Amniotic epithelial cell (primary cell): ENCODE measurements around the genes AGBL3, FAM180A and TRIM24.

DNA sequence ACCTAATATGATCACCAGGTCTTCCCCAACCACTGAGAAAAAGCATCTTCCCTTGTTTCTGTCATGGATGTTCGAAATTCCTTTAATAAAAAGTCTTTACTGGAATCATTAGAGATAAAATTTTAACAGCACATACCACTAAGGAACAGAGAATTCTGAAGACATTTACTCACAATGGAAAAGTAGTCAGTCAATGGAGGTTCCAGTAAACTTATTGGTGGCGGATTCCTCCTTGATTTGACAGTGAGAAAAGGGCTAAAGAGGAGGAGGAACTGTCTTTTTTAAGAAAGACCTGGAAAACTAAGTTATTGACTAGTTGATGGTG lies 46.0 kb downstream of the BPGM start:
- RRBS: no CpG with 5 or more reads among the region's 2 CpGs

DNA sequence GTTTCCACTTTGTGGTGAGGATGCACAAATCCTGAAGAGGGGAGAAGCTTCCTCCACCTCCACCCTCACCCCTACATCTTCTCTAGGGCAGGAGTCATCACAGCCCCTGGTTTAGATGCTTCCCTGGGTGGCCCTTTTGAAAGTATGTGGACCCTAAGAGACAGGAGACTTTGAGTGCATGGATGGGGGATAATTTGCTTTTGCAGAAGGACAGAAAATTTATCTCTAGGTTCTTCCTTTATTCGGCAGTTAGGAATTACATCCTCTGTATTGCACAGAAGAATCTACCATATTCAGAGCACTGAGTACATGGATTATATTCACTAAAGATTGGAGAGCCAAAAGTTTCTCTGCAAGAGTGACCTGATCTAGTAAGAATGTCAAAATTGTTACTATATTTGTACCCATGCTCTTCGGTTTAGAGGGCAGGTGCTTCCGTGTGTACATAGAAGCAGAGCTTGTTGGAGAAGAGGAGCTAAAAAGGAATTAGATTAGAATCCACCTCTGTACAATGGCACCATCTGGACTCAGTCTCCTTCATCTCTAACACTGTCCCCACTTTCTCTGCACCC lies 8.1 kb downstream of the CALD1 start:
- RRBS: no CpG with 5 or more reads among the region's 3 CpGs

GRCh38 chr7:134804330-134805060 lies 25.1 kb downstream of the CALD1 start:
- RRBS: no CpG with 5 or more reads among the region's 6 CpGs

DNA sequence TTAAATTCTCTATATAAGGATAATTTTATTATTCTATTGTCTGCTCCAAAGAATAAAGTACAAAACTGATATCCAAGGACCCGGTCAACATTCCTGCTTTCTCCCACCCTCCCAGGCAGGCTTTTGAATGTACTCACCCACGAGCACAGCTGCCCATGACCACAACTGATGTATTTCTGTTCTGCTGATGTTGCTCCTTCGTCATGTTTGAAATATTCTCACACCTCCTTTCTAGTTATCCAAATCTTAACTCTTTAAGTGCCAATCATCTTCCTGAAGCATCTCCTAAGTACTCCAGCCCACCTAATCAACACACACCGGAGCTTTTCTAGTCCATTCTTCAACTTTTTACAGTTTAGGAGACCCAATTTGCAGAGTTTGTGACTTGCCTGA lies 46.7 kb downstream of the CALD1 start:
- RRBS: no CpG with 5 or more reads among the region's 4 CpGs

DNA sequence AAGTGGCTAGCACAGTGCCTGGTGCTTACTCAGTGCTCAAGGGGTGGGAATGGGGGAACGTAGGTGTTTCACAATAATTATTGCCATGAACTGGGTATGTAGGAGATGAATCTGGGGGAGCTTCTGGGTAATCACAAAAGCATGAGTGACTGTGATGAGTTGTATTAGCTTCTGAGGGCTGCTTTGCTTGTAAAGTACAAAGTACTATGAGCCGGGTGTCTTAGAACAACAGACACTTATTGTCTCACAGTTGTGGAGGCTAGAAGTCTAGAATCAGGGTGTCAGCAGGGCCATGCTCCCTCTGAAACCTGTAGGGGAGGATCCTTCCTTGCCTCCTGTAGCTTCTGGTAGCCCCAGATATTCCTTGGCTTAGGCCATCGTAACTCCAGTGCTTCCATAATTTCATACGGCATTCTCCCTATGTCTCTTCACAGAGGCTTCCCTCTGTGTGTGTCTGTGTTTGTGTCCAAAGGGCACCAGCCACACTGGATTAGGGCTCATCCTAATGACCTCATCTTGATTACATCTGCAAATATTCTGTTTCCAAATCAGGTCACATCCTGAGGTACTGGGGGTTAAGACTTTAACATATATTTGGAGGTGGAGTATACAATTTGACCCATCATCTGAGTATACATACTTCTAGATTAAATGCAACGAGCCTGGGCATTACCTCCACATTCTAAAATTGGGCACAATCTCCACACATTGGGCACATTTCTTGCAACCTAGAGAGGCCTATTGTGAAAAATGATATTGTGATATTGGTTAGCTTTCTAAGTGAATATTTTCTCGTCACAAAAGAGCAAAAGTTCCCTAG lies 84.7 kb upstream of the AGBL3 start:
- RRBS: no CpG with 5 or more reads among the region's 6 CpGs

DNA sequence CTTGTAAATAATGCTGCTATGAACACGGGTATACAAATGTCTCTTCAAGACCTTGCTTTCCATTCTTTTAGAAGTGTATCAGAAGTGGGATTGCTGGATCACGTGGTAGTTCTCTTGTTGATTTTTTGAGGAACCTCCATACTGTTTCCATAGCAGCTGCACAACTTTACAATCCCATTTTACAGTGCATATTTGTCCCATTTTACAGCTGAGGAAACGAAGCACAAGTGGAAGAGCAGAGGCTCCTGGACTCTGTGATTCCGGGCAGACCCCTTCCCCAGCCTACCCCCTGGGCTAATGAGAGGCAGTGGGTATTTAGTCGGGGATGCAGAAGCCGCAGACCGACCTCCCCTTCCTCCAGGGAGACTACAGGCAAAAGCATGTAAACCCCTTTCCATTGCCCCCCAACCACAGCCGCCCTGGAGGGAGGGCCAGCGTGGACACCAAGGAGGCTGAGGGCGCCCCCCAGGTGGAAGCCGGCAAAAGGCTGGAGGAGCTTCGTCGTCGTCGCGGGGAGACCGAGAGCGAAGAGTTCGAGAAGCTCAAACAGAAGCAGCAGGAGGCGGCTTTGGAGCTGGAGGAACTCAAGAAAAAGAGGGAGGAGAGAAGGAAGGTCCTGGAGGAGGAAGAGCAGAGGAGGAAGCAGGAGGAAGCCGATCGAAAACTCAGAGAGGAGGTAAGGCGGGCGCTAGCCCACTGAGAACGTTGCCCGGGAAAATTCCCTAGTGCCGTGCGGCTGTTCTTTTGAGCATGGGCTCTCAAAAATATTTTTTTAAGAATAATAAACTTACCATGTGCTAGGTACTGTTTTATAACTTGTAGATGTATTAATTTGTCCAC lies 39.0 kb upstream of the AGBL3 start:
- RRBS: no CpG with 5 or more reads among the region's 28 CpGs

DNA sequence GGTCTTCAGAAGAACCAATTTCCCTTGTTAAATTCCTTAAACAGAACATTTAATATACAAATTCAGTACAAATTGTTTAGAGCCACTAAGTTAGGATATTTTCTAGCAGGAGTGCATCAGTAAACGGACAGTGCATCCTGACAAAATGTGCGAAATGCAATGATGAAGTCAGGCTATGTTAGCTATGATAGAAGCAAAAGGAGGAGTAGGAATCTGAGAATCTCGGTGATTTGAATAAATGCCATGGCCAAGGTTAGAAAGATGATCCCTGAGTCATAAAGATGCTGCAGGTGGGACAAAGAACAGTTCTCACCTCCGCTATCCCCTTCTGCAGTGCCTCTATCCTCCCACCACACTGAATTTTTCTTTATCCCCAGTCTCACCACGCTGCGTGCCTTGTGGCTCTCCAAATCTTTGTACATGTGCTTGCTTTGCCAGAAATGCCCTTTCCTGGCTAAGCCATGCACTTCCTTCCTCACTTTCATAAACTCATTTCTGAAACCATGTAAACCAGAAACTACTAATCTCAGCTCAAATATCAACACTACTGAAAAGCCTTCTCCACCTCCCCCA lies 31.8 kb upstream of the AGBL3 start:
- RRBS: no CpG with 5 or more reads among the region's 6 CpGs

DNA sequence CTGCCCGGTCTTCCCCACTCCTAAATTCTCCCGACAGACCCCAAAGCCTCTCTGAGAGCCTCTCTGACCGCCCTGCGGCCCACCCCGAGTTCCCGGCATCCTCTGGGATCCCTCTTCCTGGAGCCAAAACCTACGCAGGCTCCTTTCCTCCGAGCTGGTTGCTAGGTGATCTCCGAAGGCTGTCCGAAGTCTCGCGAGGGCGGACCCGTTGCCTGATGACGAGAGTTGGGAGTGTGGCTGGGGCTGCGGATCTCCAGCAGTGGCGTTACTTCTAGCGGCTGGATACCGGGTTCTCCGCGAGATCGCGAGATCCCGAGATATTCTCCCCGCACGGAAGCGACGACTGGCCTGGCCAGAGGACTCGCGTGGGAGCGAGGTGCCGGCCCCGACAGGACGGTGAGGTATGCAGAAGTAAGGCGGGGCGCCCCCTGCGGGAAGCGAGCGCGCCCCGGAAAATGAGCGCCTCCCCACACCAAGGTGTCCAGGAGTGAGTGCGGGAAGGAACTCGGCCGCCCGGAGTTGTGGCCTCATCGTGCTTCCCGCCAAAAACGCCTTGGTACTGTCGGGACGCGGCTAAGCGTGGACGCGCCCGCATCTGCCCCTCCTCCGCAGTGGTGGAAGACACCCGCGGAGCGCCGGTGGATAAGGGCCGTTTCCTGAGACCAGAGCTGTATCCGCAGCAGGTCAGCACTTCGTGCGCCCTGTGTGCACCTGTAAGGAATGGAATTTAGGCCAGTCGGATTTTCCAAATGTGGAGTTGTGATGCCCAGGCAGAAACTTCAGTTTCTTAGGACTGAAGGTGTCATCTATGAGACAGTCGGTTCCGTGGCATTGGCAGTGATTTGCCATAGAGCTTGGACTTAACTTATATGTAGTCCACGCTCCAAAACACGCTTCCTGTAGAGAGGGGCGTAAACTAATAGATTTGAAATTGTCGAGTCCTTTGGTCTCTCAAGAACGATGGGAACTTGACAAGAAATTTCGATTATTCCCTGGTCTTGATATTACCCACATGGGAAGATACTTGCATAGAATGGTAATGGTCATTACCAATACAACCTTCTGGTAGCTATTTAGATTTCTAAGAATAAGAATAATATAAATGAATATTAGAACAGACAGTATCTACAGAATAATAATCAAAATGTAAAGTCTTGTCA lies at the start of gene AGBL3:
TSS of gene AGBL3 (plus strand) at position 208 of the 1,160 bp plus-strand sequence.
- RRBS: 1% methylated on average over 24 of the region's 74 CpGs

- RRBS: no CpG with 5 or more reads among the region's 5 CpGs
Observed at GRCh38 chr7:135157252-135158018, 9.6 kb downstream of the TMEM140 start.

DNA sequence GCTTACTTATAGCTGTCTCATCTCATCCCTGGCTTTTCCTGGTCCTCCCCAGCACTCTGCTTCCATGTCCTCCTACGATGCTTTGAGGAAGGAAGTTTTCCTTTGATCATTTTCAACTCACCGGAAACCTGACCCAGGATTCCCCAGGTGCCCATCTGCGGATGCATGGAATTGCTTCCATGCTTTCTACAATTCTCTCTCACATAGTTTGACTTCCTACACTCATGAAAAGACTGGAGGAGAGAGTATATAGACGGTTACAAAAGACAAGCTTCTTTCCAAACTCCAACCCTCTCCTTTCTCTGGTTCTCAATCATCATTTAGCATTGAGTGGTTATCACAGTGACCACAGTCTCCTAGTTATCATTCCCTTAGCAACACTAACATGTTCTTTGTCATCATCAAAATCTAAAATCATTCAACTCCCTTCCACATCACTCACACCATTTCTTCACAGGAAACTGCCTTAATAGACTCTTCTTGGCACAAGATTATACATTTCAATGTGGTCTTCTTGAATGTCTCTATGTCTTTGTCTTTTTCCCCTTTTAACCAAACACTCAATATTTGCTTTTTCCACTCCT lies 126.4 kb downstream of the CNOT4 start:
- RRBS: no CpG with 5 or more reads among the region's 4 CpGs

DNA sequence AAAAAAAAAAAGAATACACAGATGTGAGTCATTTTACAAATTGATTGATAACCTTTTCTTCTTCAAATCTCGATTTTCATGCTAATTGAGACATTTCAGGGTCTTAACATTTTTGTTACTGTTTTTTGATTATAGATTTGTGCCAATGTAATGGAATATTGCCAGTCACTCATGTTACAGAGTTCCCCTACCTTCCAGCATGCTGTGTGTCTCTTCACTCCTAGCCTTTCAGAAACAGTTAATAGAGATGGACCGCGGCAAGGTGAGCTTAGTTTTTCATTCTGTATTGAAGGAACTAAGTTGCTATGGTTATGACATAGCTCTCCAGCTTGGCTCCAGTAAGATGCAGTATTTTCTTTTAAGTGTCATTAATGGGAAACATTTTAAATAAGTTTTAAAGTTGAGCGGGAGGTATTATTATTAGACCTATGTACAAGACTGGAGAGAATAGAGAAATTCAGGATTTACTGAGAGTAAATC lies 23.9 kb upstream of the STMP1 start:
- RRBS: no CpG with 5 or more reads among the region's 4 CpGs

GRCh38 chr7:135697661-135697911 lies 30.4 kb downstream of the SLC13A4 start:
- RRBS: no CpG with 5 or more reads among the region's 5 CpGs

- RRBS: no CpG with 5 or more reads among the region's 19 CpGs
Observed at GRCh38 chr7:135748342-135749203, at the start of gene FAM180A. FAM180A (minus strand) TSS chr7:135748813.

GRCh38 chr7:135927116-135927685 lies 50.0 kb downstream of the MTPN start:
- RRBS: no CpG with 5 or more reads among the region's 3 CpGs

- RRBS: 28% methylated on average over 3 of the region's 17 CpGs
Observed at GRCh38 chr7:137268278-137268851, 75.2 kb downstream of the PTN start.

DNA sequence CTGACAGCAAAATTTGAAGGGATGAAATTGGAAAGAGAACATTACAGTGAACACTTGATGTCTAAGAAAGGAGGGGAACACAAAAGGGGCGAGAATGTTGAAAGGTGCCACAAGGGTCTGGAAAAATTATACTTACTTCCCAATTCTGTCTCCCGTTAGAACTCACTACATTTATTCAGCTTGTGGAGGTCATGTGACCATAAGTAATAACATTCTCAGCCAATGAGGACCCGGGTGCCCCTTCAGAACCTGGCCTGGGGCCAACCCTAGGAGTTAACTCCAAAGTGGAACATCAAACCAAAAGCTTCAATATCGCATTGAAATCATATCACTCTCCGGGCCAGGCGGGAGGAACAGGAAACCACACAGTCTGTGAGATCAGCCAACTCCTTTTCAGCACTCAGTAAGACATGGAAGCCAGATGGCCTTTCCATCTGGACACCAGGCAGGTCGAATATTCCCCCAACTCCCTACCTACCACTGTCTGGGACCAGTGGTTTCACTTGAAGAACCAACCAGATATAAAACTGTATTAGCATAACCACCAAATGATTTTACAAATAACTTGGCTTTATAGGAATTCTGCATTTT lies 5.5 kb downstream of the CREB3L2 start:
- RRBS: no CpG with 5 or more reads among the region's 7 CpGs

DNA sequence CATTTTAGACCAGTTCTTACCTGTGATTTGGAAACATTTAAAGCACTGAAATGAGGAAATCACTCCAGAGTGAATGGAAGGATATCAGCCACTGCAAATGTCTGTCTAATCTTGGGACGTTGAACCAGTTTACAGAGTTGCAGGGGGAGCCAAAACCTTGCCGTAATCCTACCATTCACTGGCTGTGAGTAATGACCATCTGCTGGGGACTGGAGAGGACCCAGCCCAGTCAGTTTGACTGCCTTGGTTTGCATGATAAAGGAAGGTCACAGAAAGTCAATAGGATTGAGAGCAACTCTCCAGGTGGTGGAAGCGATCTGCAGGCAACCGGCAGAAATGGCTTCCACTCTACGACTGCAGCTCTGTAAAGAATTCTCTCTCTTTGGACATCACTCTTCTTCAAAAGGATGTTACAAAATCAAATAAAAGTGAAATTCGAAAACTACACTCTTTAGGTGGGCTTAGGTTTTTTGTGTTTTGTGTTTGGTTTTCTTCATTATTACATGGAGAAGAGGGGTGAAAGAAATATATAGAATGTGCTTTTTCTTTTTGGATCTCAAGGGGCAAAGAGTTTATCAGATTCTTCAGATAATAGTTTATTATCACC lies 167.3 kb downstream of the AKR1D1 start:
- RRBS: no CpG with 5 or more reads among the region's 6 CpGs

DNA sequence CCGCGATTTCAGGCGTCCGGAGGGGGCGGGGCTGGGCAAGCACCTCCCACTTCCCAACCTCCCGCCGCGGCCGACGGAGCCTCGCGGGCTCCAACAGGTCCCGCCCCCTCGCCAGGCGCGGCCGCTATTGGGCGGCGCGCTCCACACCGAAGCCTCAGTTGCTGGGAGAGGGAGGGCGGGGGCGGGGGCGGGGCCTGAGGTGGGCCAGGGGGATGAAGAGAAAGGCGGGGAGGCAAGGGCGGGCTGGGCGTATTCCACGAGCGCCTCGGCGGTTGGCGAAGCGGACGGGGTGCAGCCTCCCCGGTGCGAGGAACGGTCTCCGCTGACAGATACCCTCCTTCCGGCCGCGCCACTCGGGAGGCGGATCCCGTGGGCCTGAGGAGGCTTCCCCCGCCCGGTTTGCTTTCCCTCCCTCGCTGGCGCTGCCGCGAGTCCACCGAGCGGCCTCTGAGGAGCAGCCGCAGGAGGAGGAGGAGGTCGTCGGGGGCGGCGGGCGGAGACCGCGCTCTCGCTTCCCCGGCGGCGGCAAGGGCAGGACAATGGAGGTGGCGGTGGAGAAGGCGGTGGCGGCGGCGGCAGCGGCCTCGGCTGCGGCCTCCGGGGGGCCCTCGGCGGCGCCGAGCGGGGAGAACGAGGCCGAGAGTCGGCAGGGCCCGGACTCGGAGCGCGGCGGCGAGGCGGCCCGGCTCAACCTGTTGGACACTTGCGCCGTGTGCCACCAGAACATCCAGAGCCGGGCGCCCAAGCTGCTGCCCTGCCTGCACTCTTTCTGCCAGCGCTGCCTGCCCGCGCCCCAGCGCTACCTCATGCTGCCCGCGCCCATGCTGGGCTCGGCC lies at the start of gene TRIM24:
TSS of gene TRIM24 (plus strand) at position 250 of the 836 bp plus-strand sequence.
- RRBS: 3% methylated on average over 36 of the region's 100 CpGs

DNA sequence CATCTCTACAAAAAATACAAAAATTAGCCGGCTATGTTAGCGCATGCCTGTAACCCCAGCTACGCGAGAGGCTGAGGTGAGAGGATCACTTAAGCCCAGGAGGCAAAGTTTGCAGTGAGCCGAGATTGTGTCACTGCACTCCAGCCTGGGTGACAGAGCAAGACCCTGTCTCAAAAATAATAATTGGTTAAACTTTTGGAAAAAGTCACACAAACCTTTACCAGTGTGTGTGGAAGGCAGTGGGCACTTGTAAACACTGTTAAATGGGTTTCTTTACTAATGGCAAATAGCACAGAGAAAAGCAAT lies 117.8 kb downstream of the SVOPL start:
- RRBS: no CpG with 5 or more reads among the region's 5 CpGs